REH cell (cell line): ENCODE results near the gene ADK.

DNA sequence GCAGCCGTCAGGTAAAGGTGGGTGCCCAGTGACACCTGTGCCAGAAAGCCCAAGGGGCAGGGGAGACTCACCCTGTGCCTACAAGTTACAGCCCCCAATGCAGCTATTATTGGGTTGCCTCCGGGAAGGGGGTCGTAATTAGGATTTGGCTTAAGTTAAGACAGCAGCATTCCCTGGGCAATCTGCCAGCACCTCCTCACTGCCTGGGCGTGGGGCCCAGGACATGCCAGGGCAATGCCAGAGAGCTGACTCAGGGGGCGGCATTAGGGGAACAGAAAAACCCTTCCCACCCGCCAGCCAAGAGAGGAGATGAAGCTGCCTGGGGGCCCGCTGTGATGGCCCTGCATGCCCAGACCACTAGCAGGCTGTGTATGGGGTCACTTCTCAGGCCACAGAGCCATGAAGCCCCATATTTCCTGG lies 13.3 kb upstream of the CAMK2G start:
- PRO-cap, result no peak

- PRO-cap, result no peak
These were observed 580 bp upstream of the PLAU start for GRCh38 chr10:73910415-73910689.

DNA sequence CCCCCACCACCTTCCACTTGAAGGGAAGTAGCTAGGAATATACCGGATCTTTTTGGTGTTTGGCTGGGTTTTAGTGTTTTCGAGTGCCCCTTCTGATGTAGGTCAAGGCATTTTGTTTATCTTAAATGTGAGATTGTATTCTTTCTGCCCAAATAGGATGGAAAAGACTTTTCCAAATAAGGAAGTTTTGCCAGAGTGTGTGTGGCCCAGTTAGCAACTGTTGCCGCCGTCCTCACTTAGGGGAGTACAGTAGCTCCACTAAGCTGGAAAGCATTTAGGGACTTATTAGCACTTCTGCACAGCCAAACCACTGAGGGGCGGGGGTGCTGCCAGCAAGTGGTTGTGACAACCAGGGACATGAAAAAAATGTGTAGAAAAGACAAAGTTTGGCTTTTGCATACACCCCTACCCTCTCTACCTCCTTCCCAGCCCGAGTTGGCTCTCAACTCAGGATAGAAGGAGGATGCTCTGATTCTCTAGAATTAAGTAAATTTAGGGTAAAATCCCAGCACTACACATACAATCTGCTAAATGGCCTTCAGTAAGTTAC lies 29.7 kb upstream of the VCL start:
- PRO-cap, result no peak

- PRO-cap, result no peak
These were observed 687 bp upstream of the VCL start for GRCh38 chr10:73997249-73997608.

DNA sequence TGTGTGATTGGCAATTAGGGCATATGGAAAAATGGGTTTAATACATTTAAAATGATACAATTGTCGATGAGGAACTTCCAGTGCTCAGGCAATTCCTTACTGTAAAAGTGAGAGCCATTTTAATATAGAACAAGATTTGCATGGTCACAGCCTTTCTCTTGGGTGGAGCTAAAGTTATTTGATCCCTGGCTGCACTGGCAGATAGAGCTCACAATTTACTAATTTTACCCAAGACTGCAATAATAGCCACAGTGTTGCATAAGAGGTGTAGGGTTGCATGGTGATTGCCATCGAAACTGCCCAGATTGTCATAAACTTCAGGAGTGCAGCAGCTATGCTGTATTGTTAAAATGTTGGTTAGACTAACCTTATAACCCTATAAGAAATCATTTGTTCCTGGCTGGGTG lies 49.9 kb downstream of the VCL start:
- PRO-cap, result no peak

GRCh38 chr10:74067534-74068093 lies 69.7 kb downstream of the VCL start:
- PRO-cap, result no peak

DNA sequence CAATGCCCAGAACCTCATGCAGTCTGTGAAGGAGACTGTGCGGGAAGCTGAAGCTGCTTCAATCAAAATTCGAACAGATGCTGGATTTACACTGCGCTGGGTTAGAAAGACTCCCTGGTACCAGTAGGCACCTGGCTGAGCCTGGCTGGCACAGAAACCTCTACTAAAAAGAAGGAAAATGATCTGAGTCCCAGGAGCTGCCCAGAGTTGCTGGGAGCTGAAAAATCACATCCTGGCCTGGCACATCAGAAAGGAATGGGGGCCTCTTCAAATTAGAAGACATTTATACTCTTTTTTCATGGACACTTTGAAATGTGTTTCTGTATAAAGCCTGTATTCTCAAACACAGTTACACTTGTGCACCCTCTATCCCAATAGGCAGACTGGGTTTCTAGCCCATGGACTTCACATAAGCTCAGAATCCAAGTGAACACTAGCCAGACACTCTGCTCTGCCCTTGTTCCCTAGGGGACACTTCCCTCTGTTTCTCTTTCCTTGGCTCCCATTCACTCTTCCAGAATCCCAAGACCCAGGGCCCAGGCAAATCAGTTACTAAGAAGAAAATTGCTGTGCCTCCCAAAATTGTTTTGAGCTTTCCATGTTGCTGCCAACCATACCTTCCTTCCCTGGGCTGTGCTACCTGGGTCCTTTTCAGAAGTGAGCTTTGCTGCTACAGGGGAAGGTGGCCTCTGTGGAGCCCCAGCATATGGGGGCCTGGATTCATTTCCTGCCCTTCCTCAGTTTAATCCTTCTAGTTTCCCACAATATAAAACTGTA lies 32.4 kb downstream of the AP3M1 start:
- PRO-cap, result no peak

GRCh38 chr10:74151128-74152352 lies at the start of gene ADK:
ADK (plus strand) TSS chr10:74151221.
- PRO-cap, result bidirectional peak, plus-strand start at chr10:74151257, minus-strand start at chr10:74151038; bidirectional peak, plus-strand start at chr10:74151434, minus-strand start at chr10:74151412; bidirectional peak, plus-strand start at chr10:74151624, minus-strand start at chr10:74151639; unidirectional peak, minus-strand start at chr10:74152292

- PRO-cap, result no peak
These were observed 1.4 kb downstream of the ADK start for GRCh38 chr10:74152388-74152949.

- PRO-cap, result bidirectional peak, plus-strand start at chr10:74589549, minus-strand start at chr10:74589376
These were observed 237.0 kb upstream of the KAT6B start for GRCh38 chr10:74589246-74589871.

GRCh38 chr10:74819259-74819458 lies 7.2 kb upstream of the KAT6B start:
- PRO-cap, result no peak

DNA sequence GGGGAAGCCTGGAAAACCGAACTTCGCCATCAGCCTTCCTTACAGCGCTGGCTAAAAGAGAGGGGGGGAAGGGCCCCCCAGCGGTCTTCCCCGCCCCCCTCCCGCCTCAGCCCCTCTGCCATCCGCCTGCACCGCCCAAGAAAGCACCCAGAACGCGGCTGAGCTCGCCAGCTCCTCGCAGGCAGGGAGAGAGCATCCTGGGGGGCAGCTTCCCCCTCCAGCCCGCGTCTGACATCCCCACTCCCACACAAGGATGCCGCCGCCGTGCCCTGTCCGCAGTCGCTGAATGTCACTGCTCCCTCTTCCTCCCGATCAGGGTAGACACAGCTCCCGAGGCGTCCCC lies 1.6 kb upstream of the KAT6B start:
- PRO-cap, result bidirectional peak, plus-strand start at position 150 of the sequence, minus-strand start at position 177 of the sequence; bidirectional peak, plus-strand start at position 292 of the sequence, minus-strand start at position 294 of the sequence

DNA sequence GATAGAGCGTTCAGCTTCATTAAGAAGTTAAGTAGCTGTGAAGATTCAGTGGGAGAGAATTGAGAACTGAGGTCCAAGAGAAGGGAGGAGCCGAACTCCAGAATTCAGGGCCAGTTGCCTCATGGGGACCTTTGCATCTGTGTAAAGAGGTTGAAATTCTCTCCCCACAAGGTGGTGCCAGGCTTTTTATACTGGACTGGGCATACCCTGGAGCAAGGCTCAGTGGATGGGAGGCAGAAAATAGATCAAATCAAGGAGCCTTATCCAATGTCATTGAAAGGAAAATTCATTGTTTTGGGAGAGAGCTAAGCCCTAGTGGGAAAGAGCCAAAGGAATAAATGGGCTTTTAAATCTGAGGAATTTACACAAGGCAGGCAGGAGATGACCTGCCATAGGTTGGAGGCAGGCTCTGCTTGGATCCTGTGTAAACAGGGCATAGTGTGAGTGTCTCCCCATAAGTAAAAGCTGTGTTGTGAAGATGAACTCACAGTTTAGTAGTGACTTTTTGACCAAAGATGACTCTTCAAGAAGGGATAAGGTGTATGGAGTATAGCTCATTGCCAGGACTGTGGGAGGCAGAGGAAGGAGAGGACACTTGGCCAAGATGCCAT lies 63.1 kb downstream of the KAT6B start:
- PRO-cap, result no peak

DNA sequence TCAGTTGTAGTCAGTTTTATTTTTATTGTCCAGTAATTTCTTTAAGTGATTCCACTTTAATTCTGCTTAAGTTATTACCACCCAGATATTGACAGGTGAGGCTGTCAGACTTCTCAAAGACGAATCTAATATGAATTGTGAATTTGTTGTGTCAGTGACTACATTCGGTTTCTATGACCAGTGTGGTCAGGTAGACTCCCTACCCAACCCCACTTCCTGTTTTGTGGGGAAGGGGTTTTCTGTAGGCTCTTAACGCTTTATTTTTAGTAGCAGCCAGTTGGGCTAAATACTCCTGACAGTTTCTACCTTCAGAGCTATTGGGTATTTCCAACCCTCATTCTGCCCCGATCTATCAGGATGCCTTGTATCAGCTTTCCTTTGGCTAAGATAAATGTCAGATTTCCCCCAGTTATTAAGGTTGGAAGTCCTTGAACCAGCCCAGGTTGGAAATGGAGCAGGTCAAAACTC lies 95.5 kb downstream of the DUSP29 start:
- PRO-cap, result no peak

- PRO-cap, result no peak
These were observed 48.6 kb downstream of the DUSP29 start for GRCh38 chr10:75024707-75025354.

DNA sequence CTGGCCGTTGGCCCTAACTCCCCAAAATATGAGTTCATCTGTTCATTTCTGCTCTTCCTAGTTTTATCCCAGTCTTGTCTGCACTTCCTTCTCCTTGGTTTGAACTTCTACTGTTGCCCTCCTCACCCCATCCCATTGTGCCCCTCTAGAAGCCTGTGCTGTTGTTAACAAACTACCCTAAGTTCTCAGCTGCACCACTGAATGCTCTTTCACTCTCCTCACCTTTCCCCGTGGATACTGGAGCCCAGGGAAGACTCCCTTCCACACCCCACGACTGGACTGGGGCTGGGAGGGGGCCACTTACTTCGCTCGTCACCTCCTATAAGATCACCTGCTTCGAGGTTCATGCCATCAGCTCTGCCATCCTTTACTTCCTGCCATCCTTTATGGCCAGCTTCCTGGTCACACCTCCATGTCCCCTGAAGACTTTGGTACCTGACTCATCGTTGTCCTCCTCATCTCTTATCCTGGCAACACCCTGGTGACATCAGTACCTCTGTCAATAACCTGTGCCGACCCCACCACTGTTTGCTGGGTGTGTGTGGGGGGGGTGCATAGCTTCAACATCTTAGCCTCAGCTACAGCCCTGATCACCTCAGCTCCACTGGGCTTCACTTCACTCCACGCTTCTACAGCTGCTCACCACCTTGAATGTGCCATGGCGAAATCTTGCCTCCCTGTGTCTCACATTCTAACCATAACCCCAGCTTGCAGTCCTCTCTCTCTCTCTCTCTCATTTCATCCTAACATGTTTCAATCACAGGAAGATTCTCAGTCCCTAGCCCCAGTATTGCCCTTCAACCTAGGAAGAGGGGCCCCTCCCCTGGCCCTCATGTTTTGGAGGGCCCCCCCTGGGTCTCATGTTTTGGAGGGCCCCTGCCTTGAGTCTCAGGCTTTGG lies 8.7 kb upstream of the VDAC2 start:
- PRO-cap, result no peak

DNA sequence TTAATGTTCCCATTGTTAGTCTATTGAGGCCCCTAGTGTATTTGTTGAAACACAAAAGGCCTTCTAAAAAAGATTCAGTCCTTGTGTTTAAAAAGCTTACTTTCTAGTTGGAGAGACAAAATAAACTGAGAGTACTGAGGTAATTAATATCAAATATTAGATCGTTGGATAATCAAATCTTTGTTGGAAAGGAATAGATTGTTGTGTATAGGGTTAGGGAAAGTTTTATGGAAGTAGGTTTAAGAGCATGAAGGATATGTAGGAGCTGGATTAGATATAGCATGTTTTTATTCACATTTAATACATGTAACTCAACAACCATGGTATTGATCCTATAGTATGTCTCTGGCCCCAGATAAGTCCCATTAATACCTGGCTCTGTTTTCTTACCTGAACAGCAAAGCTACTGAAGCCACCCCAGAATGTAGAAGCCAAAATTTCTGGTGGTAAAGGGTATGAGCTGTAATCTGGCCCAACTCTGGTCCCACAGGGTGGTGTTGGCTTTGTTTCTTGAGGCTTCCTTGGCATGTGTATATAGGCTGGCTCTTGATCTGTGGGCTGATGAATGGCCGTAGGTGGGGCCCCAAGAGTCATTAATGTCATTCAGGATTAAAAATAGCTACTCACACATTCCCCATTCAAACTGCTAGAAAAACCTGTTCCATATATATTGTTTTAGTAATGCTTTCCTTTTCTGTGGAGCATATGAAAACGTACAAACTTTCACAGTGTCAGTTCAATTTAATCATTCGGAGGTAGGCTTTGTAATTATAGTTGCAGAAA lies 5.8 kb downstream of the VDAC2 start:
- PRO-cap, result no peak

GRCh38 chr10:75262601-75263107 lies 26.9 kb upstream of the COMTD1 start:
- PRO-cap, result no peak

GRCh38 chr10:75375895-75376353 lies 25.6 kb downstream of the ZNF503 start:
- PRO-cap, result no peak

- PRO-cap, result no peak
These were observed 2.7 kb upstream of the ZNF503 start for GRCh38 chr10:75404078-75404752.